ENCODE measurements around a stretch of chr1.

- PRO-cap: no peak
- RAMPAGE, long total RNA, 2 experiments: no peak in any of the 2 experiments
Measured at GRCh38 chr1:40820165-40820495, 36.5 kb downstream of the KCNQ4 start.

- PRO-cap: no peak
- RAMPAGE, long total RNA, 2 experiments: no peak in any of the 2 experiments
Measured at GRCh38 chr1:40922782-40923308, 56.7 kb upstream of the CTPS1 start.

- PRO-cap: no peak
- RAMPAGE, long total RNA, 2 experiments: no peak in any of the 2 experiments
Measured at GRCh38 chr1:41022624-41023061, 1.1 kb upstream of the SLFNL1 start.

DNA sequence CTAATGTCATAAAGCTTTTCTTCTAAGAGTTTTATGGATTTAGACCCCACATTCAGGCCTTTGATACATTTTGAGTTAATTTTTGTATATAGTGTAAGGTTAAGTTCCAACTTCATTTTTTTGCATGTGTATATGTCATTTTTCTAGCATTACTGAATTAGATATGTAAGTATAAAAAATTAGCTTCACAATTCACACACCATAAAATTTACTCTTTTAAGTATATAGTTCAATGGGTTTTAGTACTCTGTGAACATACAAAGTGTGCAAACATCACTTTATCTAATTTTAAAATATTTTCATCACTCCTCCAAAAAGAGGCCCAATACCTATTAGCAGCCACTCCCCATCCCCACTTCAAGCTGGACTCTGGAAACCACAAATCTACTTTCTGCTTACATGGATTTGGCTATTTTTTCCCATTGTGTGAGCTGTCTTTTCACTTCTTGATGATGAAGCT is 109.0 kb upstream of the SLFNL1 start:
- PRO-cap: no peak
- RAMPAGE, long total RNA, 2 experiments: no peak in any of the 2 experiments

- PRO-cap: no peak
- RAMPAGE, long total RNA, 2 experiments: no peak in any of the 2 experiments
Measured at GRCh38 chr1:41213547-41213966, 28.5 kb downstream of the SCMH1 start.

- PRO-cap: no peak
- RAMPAGE, long total RNA, 2 experiments: no peak in any of the 2 experiments
Measured at GRCh38 chr1:41357434-41357780, 115.3 kb upstream of the SCMH1 start.

DNA sequence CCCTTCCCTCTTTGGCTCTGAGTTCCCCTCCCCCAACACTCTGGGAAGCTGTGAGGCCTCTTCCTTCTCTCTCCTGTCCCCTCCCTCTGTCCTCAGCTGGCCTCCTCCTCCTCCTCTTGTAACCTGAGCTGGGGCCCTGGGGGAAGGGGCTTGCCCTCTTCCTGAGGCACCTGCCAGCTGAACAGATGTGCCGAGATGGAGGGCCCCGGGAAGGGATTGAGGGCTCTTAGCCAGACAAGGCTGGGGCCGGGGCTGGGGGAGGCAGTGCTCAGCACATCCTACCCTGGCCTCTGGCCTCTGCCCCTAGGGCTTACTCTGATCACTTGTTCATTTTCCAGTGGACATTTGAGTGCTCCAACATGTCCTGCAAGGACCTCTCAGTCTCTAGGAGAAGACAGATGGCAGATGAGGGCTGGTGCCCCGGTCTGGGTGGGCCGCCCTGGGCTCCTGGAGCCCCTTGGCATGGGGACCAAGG is 112.6 kb downstream of the EDN2 start:
- PRO-cap: no peak
- RAMPAGE, long total RNA, 2 experiments: no peak in any of the 2 experiments

- PRO-cap: bidirectional peak, plus-strand start at chr1:41500577, minus-strand start at chr1:41500471; unidirectional peak, plus-strand start at chr1:41501078
- RAMPAGE, long total RNA, 2 experiments: no peak in any of the 2 experiments
Measured at GRCh38 chr1:41500089-41501178, 16.0 kb upstream of the EDN2 start.

DNA sequence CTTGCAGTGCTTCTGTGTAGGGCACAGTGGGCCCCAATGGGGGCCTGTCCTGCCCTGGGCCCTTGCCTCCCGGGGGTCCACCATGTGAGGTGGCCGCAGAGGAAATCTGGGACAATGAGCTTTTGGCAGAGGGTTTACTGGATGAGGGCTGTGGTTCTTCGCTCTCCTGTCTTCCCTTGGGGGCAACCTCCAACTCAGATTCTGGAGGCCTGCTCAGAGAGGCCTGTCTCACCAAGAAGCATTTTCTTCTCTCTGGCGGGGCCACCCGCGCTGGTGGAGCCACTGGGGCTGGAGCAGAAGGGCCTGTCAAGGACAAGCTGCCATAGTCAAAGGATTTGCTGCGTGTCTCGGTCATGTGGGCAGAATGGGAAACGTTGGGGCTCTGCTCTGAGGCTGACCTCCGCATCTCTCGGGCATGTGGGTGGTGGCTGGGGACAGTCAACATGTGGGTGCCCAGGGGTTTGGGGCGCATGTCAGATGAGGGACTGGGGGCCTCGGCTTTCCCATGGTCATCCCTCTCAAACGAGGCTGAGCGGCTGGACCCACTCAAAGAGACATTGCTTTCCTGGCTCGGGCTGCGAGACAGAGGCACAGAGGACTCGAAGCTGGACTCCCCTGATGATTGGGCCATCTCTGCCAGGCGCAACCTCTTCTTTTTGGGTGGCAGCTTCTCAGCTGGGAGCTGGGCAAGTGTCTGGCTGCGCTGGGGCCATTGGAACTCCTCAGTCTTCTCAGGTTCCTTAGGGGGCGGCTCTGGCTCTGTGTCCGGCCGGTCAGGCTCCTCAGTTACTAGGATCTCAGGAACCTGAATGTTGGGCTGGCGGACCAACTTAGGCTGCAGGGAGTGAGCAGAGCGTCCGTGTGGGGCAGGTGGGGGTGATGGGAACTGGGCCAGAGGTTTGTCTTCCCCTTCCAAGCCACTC is 97.2 kb upstream of the EDN2 start:
- PRO-cap: no peak
- RAMPAGE, long total RNA, 2 experiments: start-site peak on the minus strand in 1 of 2 experiments, centred at position 336 of the sequence, 9 reads per replicate

DNA sequence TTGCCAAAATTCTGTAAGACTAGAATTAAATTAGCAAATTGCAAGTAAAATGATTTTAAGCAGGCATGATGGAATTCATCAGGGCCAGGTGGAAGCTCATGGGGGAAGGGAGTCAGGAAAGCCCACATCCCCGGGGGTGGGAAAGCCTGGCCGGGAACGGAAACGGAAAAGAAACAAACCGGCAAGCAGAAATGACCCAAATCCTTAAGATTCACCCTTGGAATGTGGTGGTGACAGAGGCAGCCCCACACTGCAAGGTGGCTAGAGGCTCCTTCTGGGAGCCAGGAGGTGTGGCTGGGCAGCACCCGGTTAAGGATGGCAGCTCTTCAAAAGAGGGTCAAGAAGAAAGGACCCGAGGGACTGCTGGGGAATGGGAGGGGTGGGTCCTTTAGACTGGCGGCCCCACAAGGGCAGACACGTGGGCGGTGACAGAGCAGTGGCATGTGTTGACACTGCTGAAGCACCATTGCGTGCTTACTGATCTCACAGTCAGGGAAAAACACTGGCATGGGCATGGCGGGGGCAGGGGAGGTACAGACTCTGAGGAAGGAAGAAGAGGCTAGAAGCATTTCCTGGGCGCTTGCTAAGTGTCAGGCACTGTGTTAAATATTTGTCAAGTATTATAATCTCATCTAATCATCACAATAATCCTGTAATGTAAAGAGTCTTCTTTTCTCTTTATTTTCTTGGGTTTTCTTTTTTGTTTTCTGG is 165.5 kb upstream of the EDN2 start:
- PRO-cap: no peak
- RAMPAGE, long total RNA, 2 experiments: no peak in any of the 2 experiments

GRCh38 chr1:41662082-41662557 is 177.6 kb upstream of the EDN2 start:
- PRO-cap: bidirectional peak, plus-strand start at chr1:41662458, minus-strand start at chr1:41662186
- RAMPAGE, long total RNA, 2 experiments: start-site peak on the minus strand in 1 of 2 experiments, at chr1:41662186-41662218 at its widest, 7 reads per replicate

GRCh38 chr1:41765136-41765503 is 153.6 kb downstream of the HIVEP3 start:
- PRO-cap: no peak
- RAMPAGE, long total RNA, 2 experiments: no peak in any of the 2 experiments

GRCh38 chr1:41806745-41807160 is 112.0 kb downstream of the HIVEP3 start:
- PRO-cap: no peak
- RAMPAGE, long total RNA, 2 experiments: no peak in any of the 2 experiments

DNA sequence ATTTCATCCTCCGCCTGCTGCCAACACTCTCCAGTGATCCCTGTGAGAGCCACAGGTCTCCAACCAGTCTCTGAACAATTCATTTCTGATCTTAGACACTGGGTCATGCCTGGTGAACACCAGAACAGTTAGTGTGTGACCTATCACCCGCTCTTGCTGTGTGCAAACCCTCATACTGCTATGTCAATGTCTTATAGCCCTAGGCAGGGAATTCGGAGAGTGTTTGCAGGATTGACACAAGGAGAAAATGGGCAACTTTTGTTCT is 23.2 kb upstream of the GUCA2B start:
- PRO-cap: no peak
- RAMPAGE, long total RNA, 2 experiments: no peak in any of the 2 experiments

DNA sequence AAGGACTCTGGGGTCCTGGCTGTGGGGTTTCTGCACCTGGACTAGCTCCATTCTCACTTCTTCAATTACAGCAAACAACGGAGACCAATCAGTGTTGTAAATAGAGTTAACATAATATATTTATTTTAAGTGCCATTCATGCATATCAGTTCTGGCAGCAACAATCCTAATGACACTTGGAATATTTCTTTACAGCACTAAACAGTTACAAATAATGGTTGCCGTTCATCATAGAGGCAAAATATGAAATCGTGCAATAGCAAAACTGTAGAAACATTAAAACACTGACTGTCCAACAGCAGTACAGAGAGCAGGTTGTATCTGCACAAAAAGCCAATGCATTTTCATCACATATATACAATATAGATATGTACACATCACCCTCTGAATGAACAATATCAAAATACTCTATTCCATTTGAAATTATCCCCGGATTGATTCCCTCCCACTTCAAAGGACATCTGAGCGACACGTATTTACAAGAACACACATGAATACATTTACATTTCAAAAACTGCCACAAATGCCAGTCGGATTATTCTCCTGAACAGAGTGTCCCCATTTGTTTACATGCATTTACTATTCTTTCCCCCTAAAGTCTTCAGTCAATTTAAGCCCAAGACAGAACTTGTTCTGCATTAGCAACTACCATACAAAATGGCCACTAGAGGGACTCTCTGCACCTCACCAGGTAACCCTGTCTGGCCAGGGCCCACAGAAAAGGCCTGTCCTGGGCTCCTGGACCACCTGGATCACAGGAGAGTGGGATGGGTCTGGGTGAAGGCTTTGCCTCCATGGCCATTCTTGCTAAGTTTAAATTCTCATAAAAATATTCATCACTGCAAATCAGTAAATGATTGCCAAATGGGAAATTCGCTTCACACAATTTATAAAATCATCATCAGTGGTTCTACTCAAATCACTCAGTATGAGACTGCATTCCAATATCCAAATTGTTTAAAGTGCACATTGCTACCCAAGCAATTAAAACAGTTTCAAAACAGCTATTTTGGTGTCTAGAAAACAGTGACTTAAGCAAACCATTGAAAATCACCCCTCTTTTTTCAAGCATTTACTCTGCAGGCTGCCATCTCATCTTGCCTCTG is 12.3 kb upstream of the GUCA2A start:
- PRO-cap: no peak
- RAMPAGE, long total RNA, 2 experiments: no peak in any of the 2 experiments

DNA sequence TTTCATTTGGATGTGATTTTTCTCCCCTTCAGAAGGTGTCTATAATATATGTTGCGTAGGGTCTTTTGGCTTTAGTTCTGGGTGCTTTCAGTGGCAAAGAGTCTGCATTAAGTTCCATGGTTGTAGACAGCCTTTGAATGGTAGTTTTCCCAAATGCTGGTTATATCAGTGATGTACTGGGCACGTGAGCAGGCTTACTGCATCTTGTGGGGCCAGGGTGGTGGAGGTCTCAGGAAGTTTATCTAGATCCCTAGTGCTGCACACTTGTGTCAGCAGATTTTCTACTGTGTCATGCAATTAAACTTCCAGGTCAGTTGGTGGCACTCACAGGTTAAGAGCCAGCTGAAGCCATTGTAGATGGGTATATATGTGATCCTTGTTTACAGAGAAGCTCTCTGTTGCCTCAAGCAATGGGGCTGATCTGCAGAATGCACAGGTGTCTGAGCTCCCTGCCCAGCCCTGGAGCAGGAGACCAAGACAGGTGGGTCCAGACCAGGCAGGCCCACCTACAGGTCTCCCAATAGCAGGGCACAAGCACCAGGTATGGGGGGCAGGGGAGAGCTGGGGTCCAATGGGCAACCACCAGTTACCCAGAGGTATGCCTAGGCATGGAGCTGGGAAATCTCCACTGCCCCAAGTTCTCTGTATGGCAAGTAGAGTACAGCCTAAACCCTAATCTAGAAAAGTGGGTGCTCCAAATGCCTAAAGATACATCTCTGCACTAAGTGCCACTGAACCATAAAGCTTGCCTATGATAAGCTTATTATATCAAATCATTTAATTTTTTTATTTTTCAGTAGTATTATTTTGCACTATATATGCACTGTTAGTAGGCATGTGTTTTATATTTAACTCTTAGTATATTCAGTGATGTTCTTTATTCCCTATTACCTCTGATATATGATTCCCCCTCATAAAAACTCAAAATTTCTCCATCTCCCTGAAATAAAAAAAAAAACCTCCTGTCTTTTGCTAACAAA is 32.8 kb downstream of the FOXJ3 start:
- PRO-cap: no peak
- RAMPAGE, long total RNA, 2 experiments: start-site peak on the minus strand in 1 of 2 experiments, centred at position 305 of the sequence, 7 reads per replicate

- PRO-cap: no peak
- RAMPAGE, long total RNA, 2 experiments: no peak in any of the 2 experiments
Measured at GRCh38 chr1:42513057-42513539, 50.0 kb downstream of the CCDC30 start.

DNA sequence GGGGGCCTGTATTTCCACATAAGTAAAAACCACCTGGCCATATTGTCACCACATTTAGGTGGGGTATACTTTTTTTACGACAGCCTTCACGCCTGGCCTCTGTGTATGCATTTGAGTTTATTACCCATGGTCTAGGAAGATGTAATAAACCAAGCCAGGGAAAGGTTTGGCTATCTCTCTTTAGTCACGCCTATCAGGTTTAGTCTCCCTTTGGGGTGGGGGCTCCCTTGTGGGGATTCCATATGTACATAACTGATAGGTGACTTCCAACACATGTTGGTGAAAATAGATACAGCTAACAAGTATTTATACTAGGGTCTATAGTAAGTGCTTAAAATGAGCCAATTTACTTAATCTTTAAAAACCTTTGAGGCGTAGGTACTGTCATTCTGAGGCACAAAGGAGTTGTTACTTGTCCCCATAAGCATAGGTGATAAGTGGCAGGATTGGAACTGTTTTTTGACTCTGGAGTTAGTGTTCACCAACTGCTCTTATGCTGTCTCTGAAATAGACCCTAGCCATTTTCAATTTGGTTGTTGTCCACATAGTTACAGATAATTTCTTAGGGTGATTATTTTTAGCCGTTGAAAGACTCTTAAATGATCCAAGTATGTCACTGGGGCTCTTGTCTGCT is 4.3 kb downstream of the YBX1 start:
- PRO-cap: no peak
- RAMPAGE, long total RNA, 2 experiments: no peak in any of the 2 experiments

DNA sequence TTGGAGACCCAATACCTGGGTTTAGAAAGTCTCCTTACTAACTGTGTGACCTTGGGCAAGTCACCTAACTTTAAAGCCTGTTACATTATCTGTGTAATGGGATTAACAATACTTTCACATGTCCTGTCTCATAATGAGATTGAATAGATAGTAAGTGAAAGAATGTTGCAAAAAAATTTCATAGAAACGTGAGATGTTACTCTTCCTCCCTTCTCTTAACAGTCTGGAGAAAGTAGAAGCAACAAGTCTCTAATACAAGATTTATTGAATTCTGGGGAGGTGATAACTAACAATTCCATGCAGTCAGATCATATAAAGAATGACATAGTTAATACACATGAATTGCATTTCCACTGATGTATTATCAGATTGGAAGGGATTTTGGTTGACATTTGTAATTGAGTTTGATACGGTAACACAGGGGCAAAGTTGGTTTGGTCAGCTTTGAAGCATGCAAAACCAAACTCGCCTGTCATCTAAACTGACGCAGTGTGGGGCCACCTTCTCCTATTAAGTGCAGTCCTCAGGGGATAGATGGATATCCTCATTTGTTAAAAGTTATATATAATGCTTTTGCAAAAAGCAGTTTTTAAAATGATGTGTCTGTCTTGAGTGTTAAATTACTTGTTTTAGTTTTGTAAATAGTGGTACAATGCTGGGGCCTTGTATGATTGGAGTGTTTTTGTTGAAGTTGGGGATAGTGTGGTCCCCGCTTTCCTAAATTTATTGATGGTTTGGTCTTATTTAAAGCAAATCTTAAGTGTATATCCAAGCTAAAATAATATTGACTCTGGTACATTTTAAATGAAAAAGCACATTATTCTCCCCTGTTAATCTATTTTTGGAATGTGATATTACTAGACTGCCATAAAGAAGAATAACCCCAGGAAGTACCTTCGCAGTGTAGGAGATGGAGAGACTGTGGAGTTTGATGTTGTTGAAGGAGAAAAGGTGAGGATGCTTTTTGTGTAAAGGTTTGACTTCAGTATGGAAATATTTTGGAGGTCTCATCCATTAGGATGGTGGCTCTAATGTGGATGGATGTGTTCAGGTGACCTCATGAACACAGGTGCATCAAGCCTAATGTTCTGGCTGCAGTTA is 13.5 kb downstream of the YBX1 start:
- PRO-cap: no peak
- RAMPAGE, long total RNA, 2 experiments: no peak in any of the 2 experiments

GRCh38 chr1:42766495-42766911 is 325 bp downstream of the P3H1 start:
- PRO-cap: no peak
- RAMPAGE, long total RNA, 2 experiments: no peak in any of the 2 experiments